H7 (cell line): ENCODE measurements around the genes TMCC3 and METAP2.

DNA sequence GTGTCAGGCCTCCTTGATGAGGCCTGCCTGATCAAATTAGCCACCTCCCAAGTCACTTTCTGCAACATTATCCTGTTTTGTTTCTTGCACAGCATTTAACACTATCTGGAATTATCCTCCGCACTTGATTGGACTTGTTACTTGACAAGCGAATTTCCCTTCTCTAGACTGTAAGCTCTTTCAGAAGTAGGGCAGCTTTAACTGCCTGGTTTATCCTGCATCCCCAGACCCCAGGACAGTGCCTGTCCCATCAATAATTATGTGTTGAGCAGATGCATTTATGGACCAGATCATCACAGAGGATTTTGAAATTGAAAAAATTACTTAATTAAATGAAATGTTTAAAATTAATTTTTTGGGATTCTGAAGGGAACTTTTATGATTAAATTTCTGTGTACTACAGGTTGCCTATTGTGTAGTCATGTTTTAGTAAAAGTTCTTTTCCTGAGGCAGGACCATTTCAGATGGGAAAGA, 27.8 kb downstream of the CRADD start:
- RAMPAGE, long total RNA, result no peak

DNA sequence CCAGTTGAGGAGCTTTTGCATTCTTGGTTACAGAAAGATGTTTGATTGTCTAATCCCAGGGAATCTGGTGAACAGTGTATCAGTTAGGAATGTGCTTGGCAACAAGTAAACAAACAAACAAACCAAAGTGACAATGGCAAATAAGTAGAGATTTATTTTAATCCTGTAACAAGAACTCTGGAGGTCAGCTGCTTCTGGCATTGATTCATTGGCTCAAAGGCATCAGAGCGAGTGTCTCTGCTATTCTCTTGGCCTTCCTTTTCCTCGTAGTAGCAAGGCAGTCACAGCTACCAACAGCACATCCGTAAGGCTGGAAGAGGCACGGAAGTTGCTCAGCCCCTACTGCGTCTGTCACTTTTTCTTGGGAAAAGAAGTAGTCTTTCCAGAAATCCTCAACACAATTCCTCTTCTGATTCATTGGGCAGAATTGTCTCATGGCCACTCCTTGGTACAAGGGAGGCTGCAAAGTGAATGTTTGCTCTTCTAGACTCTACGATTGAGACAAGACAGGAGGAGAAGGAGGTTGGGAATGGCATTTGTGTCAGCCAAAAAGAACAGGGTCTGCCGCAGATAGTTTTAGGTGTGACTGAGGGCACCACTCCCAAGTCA, 37.3 kb downstream of the CRADD start:
- RAMPAGE, long total RNA, result no peak

DNA sequence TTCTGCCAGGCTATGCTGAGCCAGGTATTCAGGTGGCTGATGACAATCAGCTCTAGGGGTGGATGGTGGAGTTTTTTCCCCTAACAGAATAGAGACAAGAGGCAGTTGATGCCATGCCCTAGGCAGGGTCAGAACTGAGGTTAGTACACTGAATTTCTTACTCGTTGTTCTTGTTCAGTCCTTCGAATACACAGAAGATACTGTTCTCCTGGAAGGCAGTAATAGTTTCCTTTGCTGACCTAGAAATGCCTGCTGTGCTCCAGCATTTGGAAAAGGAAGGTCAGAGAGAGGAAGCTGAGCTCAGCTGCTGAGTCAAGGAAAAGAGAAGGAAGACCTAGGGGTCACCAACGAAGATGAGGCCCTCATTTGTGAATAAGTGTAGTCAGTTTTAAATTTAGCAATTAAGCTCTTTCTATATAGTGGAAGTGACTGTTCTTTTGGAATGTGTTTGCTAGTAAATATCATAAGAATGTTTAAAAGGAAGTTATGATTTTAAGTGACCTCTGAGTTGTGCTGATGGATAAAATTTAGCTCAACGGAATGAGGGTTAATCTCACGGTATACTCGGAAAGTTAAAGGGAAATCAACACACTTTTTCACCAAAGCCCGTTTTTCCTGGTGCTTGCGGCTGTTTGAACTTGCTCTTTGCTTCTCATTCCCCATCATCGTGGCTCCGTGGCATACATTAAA, 100.2 kb downstream of the CRADD start:
- RAMPAGE, long total RNA, result no peak

DNA sequence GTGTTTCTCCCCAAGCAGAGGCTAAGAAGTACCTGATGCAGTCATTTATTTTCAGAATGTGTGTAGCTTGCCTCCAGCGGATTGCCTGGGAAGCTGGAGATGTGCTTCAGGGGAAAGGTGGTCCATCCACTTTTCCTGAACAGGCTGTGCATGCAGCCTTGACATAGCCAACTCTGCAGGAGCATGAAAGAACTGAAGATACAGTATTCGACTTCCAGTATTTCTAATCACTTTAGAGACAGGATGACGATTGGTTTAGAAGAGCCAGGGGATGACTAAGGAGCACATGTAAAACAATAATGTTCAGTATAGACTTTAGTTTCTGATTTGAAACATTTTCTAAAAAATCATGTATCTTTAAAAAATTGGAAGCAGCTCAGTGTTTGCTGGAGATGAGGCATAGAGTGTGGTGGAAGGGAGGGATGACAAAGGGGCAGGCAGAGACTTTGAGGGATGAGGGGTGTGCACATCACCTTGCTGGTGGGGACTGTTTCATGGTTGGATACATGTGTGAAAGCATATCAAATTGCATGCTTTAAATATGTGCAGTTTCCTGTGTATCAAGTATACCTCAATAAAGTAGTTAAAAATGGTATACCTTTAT, 112.1 kb downstream of the CRADD start:
- RAMPAGE, long total RNA, result no peak

DNA sequence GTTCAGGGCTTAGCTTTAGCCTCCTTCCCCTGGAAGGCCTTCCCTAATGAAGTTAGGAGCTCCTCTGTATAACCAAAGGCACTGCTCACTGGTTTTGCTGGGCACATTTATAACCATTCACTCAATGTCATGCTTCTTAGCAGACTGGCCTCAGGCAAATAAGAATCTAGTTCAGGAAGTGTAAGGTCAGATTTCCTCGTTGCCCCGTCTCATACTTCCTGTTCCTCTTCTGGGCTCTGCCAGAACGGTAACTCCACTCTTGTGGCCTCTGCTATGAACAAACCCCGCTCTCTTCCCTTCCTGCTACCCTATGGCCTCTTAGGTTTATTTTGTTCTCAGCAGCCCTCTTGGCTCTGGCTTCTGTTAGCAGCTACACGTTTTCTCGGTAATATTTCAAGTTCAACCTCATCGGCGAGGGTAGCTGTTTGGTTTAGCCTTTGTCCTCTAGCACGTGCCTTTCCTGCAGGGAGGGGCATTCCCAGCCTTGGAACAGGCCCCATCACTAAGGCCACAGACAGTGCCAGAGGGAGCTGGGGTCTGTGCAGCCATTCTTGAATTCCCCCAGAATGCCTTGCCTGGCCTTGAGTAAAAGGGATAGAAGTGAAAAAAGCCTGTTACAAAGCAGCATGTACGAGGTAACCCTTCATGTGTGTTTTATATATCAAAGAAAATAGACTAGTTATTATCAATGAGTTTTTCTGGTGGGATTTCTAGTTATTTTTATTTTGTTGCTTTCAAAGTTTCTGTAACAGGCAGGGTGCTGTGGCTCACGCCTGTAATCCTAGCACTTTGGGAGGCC, 171.7 kb downstream of the CRADD start:
- RAMPAGE, long total RNA, result no peak

- RAMPAGE, long total RNA, result no peak
Measured at GRCh38 chr12:93990761-93991501, 157.4 kb upstream of the PLXNC1 start.

DNA sequence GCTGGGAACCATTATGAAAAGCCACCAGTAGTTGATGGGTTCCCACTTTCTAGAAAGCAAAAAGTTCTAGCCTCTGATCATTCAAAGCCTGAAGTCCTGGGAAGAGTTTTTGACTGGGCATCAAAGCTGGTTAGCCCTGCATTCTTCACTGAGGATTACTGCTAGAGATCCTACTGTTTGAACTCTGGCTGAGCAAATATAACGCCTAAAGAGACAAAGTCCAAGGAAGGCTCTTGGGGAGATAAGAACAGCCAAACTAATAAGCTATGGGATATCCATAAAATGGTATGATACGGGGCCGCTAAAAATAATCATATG, 35.3 kb downstream of the PLXNC1 start:
- RAMPAGE, long total RNA, result no peak

DNA sequence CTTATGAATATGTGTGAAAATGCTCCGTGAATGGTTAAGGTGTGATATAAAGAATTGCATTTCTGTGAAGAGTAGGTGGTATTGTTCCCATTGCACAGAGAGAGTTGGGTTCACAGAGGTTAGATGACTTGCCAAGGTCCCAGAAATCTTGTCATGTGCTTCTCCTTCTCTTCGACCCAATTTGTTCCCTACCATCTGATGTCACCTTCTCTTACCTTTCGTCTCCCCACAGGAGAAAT, 95.9 kb downstream of the PLXNC1 start:
- RAMPAGE, long total RNA, result no peak

DNA sequence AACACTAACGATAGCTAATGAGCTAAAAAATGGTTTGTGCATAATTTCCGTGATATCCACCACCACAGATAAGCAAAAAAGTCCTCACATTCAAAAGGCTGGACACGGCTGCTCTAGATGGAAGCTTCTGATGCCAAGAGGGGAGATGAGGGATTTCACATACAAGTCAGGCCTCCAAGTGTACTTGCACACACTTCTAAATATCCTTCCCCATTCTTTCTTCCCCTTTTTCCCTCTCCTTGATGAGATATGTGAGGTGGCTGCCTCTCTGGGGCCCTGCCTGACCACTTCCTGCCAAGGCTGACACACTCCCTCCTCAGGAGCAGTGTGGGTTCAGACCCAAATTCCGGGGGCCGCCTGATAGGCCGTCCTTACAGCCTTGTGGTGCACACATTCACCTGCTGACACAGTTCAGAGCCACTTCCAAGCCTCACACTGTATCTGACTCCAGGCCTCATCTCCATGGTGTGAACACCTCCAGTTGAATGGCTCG, 96.4 kb downstream of the PLXNC1 start:
- RAMPAGE, long total RNA, result no peak

DNA sequence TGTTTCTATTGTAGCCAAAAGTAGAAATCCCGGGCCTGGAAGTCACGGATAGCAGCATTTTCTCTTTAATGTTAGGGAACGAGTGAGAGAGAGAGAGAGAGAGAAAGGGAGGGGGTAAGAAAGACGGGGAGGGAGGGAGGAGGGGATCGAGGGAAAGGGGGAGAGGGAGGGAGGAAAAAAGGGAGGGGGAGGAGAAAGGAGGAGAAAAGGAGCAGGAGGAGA, 34.8 kb downstream of the CEP83 start:
- RAMPAGE, long total RNA, result no peak

DNA sequence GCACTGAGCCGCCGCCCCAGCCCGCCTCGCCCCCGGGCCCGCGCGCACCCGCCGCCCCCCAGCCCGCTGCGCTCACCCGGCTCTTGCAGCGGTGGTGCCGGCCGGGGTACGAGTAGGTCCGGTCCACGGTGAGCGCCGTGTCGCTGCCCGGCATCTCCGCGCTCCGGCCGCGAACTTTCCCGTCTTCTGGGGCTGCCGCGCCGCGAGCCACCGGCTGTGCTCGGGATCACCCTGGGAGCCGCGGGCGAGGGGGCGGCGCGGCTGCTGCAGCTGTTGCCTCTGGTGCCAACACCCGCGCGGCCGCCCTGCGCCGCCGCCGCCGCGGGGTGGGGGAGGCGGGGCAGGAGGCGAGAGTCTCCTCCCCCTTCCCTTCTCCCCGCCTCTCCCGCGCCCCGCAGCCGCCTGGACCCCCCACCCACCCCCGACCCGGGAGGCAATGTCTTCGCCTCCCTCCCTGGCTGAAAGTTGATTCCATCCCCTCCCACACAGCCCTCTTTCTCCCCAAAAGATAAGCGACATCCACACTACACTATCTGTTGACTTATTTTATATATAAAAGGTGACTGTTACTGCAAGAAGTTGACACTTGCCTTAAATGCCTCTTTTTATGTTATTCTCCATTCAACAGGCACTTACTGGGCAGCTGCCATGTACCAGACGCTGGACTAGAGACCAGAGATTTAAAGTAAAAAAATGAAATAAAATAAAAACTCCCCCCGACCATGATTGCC, at the start of gene TMCC3:
TMCC3 (minus strand) TSS at position 281 of the 731 bp plus-strand sequence.
- RAMPAGE, long total RNA, result no peak

- RAMPAGE, long total RNA, result no peak
Measured at GRCh38 chr12:95205673-95205887, 11.7 kb downstream of the FGD6 start.

GRCh38 chr12:95230084-95230918, 12.7 kb downstream of the VEZT start:
- RAMPAGE, long total RNA, result no peak

GRCh38 chr12:95336255-95336879, 118.8 kb downstream of the VEZT start:
- RAMPAGE, long total RNA, result no peak

DNA sequence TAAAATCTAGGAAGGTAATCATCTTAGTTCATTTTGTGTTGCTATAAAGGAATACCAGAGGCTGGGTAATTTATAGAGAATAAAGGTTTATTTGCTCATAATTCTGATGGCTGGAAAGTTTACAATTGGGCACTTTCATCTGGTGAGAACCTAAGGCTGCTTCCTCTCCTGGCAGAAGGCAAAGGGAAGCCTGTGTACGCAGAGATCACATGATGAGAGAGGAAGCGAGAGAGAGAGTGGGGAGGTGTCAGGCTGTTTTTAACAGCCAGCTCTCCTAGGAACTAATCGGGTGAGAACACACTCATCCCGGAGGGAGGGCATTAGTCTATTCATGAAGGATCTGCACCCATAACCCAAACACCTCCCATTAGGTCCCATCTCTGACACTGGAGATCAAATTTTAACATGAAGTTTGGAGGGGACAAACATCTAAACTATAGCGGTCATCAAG, 45.5 kb upstream of the METAP2 start:
- RAMPAGE, long total RNA, result no peak

- RAMPAGE, long total RNA, result start-site peak on the plus strand at chr12:95474087-95474173, 2,599 reads
Measured at GRCh38 chr12:95473729-95474527, at the start of gene METAP2. Gene METAP2, plus strand, starts transcription at chr12:95474152.

- RAMPAGE, long total RNA, result no peak
Measured at GRCh38 chr12:95679682-95680216, 110.8 kb downstream of the NTN4 start.

DNA sequence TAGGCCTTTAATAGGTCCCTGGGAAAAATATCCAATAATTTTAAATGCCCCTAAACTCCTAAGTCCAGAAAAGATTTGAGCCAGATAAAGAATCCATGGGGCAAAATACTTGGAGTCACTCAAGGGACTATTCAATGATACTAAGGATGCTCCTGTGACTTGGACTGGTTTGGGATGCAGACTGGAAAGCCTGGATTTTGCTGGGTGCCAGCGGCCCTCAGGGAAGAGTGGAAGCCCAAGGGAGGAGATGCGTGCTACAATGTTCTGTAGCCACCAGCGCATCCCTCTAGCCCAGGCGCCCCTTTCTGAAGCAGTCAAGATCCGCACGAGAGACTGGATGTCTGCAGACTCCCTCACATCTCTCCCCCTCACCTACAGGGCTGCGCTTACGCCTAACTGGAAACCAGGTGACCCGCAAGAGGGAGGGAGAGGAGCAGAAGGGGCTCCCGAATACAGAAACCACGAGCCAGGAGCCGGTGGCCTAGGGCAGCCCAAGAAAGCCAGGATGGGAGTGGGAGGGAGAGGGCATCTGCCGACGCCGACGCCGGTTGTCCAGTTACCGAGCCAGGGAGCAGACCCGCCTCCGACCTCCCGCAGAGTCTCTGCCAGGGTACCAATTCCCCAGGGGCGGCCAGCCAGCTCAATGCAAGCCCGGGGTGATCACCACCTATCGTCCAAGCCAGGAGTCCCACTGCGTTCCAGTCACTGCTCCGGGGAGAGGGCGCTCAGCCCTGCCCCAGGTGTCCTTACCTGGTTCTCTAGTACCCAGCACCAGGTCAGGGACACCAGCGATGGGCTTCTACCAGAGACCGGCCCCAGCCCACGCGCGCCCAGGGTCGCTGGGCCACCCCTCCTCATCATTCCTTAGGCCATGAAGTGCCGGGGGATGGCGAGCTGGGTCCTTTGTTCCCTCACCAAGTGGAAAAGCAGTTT, 1.3 kb downstream of the NTN4 start:
- RAMPAGE, long total RNA, result no peak

GRCh38 chr12:95848655-95849056, 10.1 kb upstream of the SNRPF start:
- RAMPAGE, long total RNA, result no peak

DNA sequence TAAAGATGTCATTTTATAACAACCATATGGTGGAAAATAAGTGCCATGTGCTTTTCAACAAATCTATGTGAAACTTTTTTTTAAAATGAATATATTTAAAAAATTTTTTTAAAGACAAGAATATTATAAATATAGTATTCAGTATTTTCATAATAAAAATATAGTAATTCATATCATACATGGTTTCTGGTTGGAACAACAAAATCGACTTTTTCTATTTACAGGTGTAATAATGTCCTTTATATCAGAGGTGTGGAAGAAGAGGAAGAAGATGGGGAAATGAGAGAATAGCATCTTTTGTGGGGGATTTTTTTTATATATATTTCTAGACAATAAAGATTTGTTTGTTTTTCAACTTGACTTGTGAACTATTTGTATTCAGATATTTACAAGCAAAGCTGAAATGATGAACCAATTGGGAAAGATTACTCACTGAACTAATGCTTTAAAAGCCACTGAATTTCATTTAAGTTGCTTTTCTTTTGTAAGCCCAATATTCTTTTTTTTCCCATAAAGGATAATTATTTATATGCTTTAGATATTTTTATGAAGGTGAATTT, 7.1 kb downstream of the SNRPF start:
- RAMPAGE, long total RNA, result no peak